AG09309 (cell line): ENCODE results near the gene NPIPA3.

DNA sequence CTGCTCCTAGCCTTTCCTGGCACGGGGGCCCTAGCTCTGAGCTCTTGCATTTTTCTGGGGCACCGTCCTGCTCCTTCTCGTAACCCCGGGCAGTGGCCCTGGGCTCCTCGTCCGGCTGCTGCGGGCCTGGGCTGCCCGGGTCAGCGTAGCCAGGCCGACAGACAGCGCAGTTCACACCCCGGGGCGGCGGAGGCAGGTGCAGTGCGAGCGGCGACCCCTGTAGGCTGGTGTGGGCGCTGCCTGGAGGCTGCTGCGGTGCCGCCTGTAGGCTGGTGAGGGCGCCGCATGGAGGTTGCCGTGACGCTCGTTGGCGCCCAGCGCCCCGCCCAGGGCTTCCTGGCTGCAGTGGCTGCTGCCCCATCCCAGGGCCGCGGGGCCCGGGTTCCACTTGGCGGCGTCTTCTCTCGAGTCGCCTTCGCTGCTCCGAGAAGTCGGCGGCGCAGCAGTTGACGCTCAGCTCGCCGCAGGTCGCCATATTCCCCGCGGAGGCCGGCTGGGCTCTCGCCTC is at the start of gene NPIPA3:
Gene NPIPA3, plus strand, starts transcription at position 329 of the 508 bp plus-strand sequence.
- RRBS, result no CpG with 5 or more reads among the region's 48 CpGs

- RRBS, result no CpG with 5 or more reads among the region's 57 CpGs
These were observed 25.3 kb upstream of the NPIPA1 start for GRCh38 chr16:14911842-14912425.

DNA sequence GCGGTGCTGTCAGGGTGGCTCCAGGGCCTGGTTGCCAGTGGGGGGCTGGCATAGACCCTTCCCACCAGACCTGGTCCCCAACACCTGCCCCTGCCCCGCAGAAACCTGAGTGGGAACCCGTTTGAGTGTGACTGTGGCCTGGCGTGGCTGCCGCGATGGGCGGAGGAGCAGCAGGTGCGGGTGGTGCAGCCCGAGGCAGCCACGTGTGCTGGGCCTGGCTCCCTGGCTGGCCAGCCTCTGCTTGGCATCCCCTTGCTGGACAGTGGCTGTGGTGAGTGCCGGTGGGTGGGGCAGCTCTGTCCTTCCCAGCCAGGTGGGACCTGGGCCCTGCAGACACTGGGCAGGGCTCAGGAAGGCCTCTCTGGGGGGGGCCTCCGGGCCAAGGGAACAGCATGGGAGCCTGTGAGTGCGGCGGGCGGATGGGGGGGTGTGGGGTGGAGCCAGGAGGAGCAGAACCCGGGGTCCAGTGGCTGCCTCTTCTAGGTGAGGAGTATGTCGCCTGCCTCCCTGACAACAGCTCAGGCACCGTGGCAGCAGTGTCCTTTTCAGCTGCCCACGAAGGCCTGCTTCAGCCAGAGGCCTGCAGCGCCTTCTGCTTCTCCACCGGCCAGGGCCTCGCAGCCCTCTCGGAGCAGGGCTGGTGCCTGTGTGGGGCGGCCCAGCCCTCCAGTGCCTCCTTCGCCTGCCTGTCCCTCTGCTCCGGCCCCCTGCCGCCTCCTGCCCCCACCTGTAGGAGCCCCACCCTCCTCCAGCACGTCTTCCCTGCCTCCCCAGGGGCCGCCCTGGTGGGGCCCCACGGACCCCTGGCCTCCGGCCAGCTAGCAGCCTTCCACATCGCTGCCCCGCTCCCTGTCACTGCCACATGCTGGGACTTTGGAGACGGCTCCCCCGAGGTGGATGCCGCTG is 19.0 kb upstream of the NPIPA1 start:
- RRBS, result no CpG with 5 or more reads among the region's 36 CpGs

DNA sequence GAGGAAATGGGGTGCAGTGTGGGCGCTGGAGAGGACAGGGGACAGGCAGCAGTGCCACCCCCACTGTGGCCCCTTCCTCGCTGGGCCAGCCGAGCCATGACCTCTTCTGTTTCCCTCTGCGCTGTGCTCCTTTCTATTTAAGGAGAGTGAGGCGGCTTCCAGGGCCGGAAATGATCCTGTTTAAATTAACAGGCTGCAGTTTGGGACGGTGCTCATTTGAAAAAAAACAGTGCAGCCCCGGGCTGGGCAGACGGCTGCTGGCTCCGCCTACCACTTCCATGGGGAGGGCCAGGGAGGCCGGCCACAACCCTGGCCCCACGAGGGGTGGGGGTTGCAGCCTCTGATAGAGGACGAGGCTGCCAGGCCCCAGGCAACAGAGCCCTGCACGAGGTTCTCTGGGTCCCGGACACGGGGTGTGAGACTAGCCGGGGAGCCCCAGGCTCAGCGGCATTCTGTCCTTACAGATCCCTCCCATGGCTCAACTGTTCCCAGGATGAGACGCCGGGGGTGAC is 50.2 kb upstream of the RRN3 start:
- RRBS, result 11% methylated on average over 4 of the region's 20 CpGs

- RRBS, result no CpG with 5 or more reads among the region's 1 CpG
These were observed 64.5 kb downstream of the BMERB1 start for GRCh38 chr16:15498851-15499238.

DNA sequence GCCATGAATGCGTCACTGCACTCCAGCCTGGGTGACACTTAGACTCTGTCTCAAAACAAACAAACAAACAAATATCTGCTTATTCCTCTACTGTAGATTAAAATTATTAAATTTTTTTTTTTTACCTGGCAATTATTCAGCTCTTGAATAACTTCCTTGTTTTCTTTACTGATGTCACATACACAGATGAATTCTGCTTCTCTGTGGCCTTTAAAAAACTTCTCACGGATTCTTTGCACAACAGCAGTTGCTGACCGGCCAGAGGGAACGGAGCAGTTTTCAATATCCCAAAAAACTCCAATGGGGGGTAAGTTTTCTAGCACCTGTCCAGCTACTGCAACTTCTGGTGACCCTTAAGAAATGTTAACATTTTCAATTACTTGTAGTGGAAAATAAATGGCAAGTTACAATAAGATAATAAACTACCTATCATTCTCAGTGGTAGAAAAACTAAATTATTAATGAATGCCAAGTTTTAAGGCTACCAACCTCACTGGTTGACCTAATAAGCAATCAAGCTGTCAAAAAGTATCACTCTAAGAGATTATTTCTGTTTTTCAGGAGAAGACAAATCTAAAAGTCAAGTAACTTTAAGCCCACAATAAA is 9.4 kb downstream of the MARF1 start:
- RRBS, result no CpG with 5 or more reads among the region's 4 CpGs

- RRBS, result no CpG with 5 or more reads among the region's 14 CpGs
These were observed 52.9 kb downstream of the NDE1 start for GRCh38 chr16:15702726-15703488.

- RRBS, result no CpG with 5 or more reads among the region's 10 CpGs
These were observed 1.1 kb downstream of the MYH11 start for GRCh38 chr16:15855710-15856186.

- RRBS, result no CpG with 5 or more reads among the region's 12 CpGs
These were observed 2.6 kb upstream of the MYH11 start for GRCh38 chr16:15859275-15859922.

DNA sequence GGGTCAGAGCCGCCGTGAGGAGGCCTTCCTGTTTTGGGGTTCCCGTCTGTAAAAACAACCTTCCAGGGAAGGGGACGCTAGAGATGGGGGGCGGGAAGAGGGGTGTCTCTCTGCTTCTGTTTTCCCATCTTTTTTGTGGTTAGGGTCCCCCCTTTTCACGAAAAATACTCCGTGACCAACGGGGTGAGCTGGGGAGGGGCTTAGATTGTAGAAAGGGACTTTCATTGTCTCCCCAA is 558 bp downstream of the ABCC1 start:
- RRBS, result no CpG with 5 or more reads among the region's 8 CpGs

- RRBS, result no CpG with 5 or more reads among the region's 2 CpGs
These were observed 114.3 kb downstream of the ABCC1 start for GRCh38 chr16:16063634-16064123.

GRCh38 chr16:16074612-16074857 is 125.1 kb downstream of the ABCC1 start:
- RRBS, result no CpG with 5 or more reads among the region's 4 CpGs

- RRBS, result no CpG with 5 or more reads among the region's 13 CpGs
These were observed 80.9 kb downstream of the ABCC6 start for GRCh38 chr16:16142131-16142988.

DNA sequence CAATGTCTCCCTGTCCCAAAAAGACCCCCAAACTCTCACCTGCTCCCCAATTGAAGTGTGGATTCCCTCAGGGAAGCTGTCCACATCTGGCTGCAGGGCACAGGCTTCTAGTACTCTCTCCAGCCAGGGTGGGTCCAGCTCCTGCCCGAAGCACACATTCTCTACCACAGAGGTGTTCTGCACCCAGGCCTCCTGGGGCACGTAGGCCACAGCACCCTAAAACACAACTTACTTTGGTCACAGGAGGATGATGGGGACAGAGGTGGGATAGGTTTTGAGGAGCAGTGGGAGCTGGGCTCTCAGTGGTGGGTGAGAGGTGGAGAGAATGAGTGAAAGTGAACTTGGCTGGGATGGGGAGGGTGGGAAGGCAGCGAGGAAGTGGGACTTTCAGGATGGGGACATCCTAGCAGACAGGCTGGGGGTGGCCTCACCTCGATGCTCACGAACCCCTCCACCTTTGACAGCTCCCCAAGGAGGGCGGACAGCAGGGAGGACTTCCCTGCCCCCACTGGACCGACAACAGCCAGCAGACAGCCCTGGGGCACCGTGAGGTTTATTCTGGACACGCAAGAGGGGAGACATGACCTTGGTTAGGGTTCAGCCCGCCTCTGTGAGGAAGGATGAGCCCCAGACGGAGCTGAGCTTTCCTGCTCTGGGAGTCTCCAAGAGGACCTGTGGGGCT is 40.8 kb downstream of the ABCC6 start:
- RRBS, result no CpG with 5 or more reads among the region's 11 CpGs

- RRBS, result no CpG with 5 or more reads among the region's 6 CpGs
These were observed 388.4 kb downstream of the XYLT1 start for GRCh38 chr16:17082225-17082881.

GRCh38 chr16:17105232-17106337 is 365.2 kb downstream of the XYLT1 start:
- RRBS, result no CpG with 5 or more reads among the region's 14 CpGs

DNA sequence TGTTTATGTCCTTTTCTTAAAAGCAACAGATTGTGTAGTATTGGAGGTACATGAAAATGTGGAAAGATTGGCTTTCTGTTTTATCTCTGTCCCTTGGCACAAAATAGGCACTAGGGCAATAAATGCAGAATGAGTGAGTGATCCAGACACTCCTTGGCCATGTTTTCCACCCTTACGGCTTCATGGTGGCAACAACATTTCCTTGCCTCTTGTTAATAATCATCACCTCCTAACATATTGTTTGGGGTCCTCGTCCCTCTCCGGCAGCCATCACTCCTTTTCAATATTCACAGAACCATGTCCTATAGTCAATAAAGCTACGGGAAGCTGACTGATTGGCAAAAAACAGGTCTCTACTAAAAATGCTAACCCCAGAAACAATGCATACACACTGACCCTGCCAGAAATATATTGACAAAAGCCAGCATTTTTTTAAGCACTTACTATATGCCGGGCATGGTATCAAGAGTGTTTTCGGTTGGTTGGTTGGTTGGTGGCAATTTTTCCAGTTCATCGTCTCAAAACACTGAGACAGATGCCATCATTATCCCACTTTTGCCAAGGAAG is 249.8 kb downstream of the XYLT1 start:
- RRBS, result no CpG with 5 or more reads among the region's 7 CpGs

DNA sequence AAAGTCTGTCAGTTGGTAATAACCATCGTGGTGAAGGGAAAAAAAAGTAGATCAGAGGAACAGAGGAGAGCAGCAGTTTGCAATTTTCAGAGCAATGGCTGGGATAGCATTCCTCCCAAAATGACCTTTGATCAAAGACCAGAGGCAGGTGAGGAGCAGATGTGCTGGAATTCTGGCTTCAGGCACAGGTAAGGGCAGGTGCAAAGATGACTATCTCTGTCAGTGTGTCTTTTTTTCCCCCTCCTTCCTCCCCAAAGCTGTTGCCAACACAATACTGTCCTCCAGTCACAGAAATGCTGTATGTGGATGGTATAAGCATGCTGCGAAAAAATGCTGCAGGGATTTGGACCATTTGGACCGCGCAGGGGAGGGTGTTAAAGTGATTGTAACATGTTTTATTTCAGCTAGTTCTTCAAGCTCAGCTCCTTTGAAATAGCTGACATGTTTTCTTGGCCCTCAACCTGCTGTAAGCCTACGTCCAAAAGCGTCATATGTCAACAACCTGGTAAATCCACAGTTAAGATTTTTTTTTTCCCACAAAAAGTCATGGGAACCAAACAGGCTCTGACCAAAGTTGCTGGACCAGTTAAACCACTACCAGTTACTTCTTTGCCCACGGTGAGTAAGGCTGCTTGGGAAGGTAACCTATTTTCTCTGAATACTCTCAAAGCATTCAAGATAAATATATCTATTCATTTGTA is 166.5 kb downstream of the XYLT1 start:
- RRBS, result no CpG with 5 or more reads among the region's 7 CpGs

DNA sequence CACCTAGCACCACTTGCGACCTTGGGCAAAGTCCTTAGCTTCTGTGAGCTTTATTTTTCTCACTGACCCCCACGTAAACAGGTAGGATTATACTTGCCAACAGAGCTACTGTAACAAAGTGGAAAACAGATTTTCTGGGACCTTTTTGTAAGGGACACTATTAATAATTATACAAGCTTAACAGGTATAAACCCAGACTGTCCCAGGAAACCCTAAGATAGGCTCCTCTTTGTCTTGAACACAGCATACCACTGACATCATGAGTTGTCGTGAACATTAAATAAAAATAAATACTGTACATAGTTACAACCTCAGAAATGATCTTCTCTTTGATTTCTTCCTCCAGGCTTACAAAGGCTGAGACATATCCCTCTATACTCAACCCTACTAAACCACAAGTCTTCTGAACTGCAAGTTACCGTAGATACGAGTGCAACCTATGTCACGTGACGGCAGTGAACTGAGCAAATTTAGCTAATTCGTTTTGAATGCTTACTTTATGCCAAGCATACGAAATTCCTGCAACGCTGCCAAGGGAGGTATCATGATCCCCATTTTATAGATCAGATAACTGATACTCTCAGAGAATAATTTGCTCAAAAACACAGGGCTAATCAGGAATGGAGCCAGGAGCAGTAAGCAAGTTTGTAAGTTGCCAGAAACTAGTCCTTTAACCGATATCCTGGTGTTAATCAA is 106.5 kb downstream of the XYLT1 start:
- RRBS, result no CpG with 5 or more reads among the region's 11 CpGs

GRCh38 chr16:17380460-17381158 is 90.2 kb downstream of the XYLT1 start:
- RRBS, result no CpG with 5 or more reads among the region's 6 CpGs